Bronchial lymph node (tissue), 1 donor: ENCODE data around the genes LRRC37A and ITGB3.

DNA sequence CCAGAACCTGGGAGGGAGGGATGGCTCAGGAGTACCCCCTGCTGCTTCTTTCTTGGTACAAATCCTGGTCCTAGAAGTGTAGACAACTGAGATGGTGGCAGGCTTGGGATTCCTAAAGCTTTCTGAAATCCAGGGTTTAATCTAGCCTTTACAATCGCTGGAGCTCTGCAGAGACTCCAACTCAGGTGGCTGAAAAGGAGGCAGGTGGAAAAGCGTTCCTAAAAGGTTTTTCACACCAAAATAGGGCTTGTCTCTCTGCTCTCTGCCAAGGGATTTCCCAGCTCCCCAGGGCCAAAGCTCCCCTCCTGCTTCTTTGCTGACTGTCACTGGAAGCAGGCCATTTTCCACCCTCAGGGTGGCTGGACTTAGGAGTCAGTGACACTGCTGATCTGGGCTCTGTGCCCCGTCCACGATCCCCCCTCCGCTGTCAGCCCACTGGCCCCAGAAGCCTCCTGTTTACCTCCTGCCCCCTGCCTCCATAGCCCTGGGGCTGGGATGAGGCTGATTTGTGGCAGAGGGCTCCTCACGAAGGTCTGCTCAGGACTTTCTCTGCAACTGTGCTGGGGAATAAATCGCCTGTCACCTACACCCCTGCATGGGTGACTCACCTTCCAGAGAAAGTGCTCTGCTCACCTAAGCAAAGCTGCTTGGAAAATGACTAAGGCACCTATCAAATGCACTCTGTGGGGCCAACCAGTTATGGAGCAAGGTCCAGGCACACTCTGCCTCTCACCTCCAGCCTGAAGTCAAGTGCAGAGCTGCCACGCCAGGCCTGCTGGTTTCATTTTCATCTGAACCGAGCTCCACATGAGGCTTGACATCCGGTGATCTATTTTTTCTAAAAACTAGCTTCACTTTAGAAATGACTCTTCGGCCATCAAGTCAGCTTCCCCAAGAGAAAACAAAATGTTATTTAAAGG, 5.0 kb downstream of the MAP3K14 start:
- PRO-cap, result bidirectional peak, plus-strand start at position 784 of the sequence, minus-strand start at position 724 of the sequence

GRCh38 chr17:45415242-45416097, 17.2 kb downstream of the ARHGAP27 start:
- PRO-cap, result no peak

GRCh38 chr17:45418437-45419265, 14.0 kb downstream of the ARHGAP27 start:
- PRO-cap, result no peak

GRCh38 chr17:45490089-45490622, 365 bp downstream of the PLEKHM1 start:
- PRO-cap, result no peak

- PRO-cap, result unidirectional peak, plus-strand start at chr17:46024665
Observed at GRCh38 chr17:46024035-46024938, 25.2 kb downstream of the STH start.

DNA sequence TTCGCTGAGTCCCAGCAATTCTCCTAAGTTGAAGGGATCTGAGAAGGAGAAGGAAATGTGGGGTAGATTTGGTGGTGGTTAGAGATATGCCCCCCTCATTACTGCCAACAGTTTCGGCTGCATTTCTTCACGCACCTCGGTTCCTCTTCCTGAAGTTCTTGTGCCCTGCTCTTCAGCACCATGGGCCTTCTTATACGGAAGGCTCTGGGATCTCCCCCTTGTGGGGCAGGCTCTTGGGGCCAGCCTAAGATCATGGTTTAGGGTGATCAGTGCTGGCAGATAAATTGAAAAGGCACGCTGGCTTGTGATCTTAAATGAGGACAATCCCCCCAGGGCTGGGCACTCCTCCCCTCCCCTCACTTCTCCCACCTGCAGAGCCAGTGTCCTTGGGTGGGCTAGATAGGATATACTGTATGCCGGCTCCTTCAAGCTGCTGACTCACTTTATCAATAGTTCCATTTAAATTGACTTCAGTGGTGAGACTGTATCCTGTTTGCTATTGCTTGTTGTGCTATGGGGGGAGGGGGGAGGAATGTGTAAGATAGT, 28.0 kb downstream of the STH start:
- PRO-cap, result no peak

DNA sequence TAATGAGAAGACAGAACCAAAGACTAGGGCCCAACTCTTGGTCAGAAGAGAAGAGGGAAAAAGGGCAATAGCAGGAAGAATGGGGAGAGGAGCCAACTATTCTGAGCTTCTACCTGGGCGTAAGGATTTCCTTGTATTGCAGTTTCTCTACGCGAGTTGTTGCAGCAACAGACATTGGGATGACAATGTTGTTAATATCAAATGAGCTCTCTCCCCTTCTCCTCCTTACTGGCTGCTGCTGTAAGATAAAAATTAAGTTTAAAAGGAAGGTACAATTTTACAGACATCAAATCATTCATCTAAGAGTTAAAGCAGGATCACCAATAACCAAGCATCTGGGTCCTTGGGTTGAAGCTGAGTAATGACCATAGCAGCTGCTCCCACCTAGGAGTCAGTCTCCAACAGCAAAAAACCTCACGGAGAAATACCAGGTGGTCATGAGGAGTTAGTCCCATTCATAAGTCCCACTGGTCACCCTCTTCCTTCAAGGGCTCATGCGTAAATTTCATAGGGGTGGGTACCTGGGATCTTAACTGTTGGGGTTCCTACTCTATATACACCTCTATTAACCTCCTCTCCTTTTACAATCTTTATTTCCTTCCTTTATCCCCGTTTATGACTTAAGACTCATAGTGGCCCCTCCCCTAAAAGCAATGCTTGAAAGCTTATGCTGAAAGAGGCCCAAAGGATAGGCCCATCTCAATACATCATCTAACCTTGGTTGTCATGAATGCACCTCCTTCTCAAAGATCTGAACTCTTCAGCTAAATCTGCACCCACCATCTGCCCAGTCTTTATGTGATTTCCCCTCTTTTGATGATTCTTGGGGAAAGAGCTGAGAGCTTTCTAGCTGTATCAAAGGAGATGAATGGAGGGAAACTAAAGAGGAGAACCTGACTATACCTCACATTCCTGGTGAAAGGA, 35.3 kb downstream of the STH start:
- PRO-cap, result no peak

DNA sequence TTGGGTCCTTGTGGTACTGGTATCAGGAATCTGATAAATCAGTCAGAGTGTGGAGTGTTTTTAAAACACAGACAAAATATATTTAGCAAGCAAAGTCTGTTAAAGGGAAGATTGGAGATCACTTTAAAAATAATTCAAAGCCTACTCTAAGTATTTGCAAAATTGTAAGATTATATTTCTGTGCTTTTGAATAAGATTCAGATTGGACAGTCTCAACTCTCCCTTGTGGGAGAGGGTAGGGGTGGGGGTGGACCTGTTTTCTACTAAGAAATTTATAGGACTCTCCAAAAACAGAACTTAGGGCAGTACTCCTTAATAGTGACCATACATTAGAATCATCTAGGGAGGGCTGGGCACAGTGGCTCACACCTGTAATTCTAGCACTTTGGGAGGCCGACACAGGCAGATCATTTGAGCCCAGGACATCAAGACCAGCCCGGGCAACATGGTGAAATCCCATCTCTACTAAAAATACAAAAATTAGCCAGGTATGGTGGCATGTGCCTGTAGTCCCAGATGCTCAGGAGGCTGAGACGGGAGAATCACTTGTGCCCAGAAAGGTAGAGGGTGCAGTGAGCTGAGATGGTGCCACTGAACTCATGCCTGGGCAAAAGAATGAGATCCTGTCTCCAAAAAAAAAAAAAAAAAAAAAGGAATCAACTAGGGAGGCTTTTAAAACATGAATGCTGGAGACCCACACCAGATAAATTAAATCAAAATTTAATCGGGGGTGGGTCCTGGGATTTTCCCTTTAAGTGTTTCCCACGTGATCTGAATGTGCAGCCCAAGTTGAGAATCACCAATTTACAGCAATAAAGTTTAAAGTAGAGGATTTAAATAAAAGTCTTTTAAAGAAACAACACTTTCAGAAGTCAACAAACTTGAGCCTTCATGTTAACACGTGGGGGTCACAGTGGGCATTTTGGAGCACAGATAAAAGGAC, 63.4 kb downstream of the KANSL1 start:
- PRO-cap, result no peak

DNA sequence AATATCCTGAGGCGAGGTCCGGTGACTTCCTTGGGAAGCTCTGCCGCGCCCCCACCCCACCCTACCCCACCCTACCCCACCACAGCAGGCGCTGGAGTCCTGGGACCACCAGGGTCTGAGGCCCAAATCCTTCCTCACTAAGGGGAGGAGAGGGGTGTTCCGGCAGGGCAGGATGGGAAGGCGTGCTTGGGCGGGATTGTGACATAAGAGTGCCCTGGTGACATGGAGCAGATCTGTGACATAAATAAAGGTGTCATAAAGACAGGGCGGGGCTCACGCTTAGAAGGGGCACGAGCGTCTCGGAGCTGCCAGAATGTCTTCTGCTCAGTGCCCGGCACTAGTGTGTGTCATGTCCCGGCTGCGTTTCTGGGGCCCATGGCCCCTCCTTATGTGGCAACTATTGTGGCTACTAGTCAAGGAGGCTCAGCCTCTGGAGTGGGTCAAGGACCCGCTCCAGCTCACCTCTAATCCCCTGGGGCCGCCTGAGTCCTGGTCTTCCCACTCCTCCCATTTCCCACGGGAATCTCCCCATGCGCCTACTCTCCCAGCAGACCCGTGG, at the start of gene LRRC37A:
Gene LRRC37A, plus strand, starts transcription at position 311 of the 559 bp plus-strand sequence.
- PRO-cap, result no peak

GRCh38 chr17:46950024-46950422, 27.1 kb downstream of the GOSR2 start:
- PRO-cap, result no peak

GRCh38 chr17:47117048-47117855, 71.8 kb downstream of the CDC27 start:
- PRO-cap, result no peak

DNA sequence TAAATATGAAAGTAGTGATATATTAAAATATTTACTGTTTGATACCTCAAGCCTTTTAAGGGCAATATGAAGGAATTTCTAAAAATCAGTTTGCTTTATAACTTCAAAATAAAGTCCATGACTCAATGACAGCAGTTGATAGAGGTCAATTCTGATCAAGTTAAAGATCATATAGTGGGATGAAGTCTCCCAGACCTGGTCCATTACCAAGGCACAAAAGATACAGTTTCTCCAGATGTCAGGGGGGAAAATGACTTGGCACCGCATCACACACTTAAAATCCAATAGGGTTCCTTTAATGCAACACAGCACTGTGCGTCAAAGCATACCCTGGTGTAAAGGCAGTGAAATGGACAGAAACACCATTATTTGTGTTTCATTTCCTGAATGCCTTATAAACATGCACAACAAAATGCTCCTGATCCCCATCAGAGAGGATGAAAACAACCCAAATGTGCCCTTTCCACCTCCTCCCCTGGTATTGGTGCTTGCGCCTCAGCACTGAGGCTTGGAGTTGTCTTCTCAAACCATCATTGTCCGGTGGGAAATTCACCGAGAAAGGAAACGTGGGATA, 944 bp downstream of the CDC27 start:
- PRO-cap, result bidirectional peak, plus-strand start outside the sequence, minus-strand start at position 539 of the sequence

DNA sequence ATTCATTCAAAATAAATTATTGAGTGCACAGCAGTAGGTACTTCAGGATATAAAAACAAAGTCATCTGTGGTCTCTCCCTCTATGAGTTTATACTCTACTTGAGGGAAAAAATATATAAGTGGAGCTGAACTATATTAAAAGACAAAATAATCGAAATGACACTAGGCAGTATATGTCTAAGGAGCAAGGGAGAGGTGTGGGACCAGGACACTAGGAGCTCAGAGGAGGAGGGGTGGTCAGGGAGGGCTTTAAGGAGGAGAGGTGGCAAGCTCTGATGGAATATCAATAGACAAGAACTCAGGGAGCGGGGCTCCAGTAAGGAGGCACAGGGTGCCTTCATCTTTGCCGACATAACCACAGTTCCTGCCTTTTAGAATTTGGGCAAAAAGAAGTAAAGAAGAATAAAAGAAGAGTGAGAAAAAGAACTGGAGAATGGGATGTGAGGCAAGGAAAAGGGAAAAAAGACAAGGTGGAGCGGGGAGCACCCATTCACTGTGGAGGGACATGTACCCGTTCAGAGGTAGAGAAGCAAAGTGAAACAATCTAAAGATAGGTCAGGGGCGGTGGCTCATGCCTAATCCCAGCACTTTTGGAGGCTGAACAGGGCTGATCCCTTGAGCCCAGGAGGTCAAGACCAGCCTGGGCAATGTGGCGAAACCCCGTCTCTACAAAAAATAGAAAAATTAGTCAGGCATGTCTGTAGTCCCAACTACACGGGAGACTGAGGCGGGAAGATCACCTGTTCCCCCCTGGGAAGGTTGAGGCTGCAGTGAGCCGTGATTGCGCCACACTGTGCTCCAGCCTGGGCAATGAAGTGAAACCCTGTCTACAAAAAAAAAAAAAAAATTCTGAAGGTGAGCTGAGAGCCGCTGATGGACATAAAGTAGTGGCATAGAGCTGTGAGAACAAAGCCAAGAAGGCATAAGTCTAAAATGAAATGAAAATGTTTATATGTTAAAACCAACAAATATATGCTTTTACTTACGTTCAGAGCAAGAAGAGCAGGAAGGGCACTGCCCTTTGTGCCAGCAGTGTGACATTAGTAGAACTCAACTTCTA, 21.6 kb downstream of the MYL4 start:
- PRO-cap, result no peak

- PRO-cap, result bidirectional peak, plus-strand start at chr17:47253827, minus-strand start at chr17:47253773; bidirectional peak, plus-strand start at chr17:47253928, minus-strand start at chr17:47253892
Observed at GRCh38 chr17:47253369-47254447, at the start of gene ITGB3. TSS of gene ITGB3 (plus strand) at chr17:47253827.

- PRO-cap, result no peak
Observed at GRCh38 chr17:47278948-47279930, 25.6 kb downstream of the ITGB3 start.

DNA sequence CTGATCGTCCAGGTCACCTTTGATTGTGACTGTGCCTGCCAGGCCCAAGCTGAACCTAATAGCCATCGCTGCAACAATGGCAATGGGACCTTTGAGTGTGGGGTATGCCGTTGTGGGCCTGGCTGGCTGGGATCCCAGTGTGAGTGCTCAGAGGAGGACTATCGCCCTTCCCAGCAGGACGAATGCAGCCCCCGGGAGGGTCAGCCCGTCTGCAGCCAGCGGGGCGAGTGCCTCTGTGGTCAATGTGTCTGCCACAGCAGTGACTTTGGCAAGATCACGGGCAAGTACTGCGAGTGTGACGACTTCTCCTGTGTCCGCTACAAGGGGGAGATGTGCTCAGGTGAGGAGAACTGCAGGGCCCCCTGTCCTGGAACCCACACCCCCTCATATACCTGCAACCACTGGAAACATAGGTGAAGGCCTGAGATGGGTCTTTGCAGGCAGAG, 31.5 kb upstream of the EFCAB13 start:
- PRO-cap, result no peak

DNA sequence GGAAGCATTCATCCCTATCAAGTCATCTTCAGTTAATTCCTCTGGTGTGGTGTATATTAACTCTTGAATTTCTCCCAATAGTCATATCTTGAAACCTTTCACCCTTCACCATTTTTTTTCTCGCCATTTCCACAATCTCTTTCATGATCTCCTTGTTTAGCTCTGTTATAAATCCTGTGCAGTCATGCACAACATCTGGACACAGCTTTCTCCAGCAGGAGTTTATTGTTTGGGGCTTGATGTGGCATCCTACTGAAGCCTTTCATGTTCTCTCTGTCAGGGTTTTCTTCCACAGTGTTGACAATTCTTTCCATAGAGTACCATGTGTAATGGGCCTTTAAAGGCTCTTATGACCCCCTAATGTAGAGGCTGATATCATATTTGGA, 93.8 kb downstream of the EFCAB13 start:
- PRO-cap, result no peak

- PRO-cap, result no peak
Observed at GRCh38 chr17:47656715-47657654, 7.3 kb downstream of the KPNB1 start.

DNA sequence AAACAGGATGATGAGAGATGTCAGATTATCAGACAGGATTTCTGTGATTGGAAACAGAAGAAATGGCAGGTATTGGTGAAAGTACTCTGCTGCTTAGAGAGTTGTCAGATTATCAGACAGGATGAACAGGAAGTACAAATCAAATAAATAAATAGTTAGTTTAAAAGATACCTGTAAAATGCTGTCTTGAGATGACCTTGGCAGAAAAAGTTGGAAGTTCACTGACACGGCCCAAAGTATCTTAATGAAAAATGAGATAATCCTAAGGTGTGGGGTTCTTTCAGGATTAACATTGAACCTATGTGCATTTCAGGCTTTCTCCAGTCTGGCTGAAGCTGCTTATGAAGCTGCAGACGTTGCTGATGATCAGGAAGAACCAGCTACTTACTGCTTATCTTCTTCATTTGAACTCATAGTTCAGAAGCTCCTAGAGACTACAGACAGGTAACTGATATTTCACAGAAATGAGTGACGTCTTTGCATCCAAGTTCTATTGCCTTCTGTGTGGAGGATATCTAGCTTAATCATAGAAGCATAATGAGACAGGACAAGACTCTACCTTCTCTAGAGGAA, 20.8 kb downstream of the KPNB1 start:
- PRO-cap, result no peak

DNA sequence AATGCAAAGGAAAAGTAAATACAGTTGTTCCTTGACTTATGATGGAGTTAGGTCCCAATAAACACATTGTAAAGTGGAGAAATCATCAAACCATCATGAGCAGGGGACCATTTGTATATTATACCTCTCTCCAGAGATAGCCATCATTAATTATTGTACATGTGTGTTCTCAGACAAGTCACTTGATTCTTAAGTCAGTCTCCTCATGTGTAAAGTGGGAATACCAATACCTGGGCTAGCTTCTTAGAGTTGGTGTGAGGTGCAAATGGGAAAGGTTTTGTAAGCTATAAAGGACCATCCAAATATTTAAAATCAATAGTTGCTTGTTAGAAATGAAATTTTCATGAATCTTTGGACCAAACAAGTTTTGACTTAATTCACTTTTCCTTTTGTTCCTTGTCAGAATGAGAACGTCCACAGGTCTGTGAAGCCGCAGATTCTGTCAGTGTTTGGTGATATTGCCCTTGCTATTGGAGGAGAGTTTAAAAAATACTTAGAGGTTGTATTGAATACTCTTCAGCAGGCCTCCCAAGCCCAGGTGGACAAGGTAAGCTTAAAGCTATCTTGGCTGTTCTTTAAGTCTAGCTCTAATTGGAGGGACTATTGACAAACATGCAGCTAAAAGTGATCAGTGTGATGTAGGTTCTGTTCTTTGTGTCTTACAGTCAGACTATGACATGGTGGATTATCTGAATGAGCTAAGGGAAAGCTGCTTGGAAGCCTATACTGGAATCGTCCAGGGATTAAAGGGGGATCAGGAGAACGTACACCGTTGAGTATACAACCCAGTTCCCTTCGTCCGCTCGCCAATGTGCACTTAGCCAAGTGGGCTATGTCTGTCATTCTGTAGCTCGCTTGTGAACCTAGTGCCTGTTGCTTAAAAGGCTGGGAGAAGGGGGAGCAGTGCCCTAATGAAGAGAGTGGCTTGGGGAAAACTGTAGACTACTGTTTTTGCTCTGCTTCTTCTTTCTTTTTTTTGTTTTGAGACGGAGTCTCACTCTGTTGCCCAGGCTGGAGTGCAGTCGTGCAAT, 16.0 kb upstream of the TBKBP1 start:
- PRO-cap, result no peak